ENCODE measurements around a stretch of chr2.

- PRO-cap, 3 experiments = peak in 2 of 3 experiments; most common plus-strand start chr2:15769887 (in 2)
- RAMPAGE, long total RNA, 2 experiments = no peak in any of the 2 experiments
- RRBS = 86% methylated on average over 3 of the region's 13 CpGs
Measured at GRCh38 chr2:15769705-15770193, 170.6 kb upstream of the MYCN start.

DNA sequence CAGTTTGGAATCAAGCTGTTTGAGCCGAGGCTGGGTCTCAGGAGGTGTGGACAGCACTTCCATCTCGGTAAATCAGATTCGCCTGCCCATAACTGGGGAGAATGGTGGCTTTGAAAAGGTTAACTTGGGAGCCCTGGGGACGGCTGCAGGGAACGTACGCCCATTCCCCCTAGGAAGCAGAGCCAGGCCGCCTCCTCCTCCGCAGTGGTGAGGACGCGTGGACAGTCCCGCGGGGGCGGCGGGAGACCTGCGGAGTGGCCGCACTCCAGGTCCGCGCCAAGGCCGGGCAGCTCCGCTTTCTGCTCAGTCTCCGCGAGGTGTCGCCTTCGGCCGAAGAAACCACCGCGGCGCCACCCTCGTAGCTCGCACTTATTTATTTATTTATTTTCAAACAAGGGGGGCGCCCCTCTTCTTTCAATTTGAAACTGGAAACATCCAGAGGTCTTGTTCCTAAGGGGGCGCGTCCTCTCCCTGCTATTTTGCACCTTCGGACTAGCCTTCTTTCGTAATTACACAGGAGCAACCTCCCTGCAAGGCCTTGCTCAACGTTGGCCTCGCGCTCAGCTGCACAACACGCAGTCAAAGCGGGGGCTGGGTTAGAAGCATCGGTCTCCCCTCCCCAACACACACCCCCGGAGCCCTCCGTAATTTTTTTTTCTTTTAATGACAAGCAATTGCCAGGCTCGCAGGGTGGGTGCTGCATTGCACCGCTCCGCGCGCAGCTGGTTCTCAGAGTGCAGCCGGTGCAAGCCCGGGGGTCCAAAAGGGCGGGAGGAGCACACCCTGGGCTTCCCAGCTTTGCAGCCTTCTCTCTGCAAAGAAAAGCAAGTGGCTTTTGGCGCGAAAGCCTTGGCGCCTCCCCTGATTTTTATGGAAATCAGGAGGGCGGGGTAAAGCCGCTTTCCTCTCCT, 555 bp upstream of the MYCN start:
- PRO-cap, 3 experiments = peak in 1 of 3 experiments; most common minus-strand start position 800 of the sequence (in 1)
- RAMPAGE, long total RNA, 2 experiments = no peak in any of the 2 experiments
- RRBS = under 1% methylated on average over 7 of the region's 56 CpGs

DNA sequence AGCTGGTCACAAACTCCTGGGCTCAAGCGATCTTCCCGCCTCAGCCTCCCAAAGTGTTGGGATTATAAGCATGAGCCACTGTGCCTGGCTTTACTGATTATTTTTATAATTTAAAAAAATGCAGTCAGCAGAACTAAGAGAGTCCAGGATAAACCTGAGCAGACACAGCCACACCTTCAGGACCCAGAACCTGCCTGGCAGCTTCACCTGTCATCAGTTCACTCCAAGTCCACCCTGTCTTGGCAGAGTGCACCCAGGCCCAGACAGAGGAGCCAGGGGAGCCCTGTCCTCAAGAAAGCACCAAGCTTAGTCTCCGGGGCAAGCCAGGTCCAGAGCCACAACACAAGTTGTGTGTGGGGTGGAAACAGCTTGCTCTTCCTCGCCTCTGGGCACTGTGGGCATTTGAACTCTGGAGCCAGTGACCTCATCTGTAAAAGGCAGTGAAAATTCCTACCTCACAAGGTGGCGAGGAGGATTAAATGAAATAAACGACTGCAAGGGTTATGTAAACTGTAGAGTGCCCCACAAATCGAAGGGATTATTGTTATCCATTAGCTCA, 24.6 kb downstream of the MYCN start:
- PRO-cap, 3 experiments = no peak in any of the 3 experiments
- RAMPAGE, long total RNA, 2 experiments = no peak in any of the 2 experiments
- RRBS = no CpG with 5 or more reads among the region's 7 CpGs

DNA sequence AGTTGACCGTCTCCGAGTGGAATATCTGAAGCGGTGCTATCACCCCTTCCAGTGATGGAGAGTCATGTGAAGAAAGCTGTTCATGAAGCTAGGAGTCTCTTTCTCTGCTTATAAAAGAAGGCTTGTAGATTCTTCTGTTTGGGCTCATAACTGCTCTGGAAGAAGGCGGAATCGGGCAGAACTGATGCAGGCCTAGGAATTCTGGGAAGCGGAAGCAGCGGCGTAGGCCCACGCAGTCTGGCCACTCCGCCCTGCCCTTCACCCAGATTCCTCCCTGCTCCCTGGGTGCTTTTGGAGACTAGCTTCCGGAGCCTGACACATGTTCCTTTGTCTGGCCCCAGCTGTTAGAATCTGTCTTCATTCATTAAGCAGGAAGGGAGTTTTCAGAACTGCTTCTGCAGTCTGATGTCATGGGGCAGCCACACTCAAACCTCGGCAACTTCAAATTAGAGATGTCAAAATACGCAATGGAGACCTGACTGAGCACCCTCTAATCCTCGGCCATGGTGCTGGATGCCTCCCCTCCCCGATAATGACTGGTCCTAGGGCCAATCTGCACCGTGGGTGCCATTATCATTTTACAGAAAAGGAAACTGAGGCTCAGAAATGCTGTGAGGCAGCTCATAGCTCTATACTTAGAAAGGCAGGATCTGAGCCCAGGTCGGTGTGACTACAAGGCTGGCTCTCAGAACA, 275.6 kb downstream of the MYCN start:
- PRO-cap, 3 experiments = peak in 1 of 3 experiments; most common plus-strand start position 198 of the sequence (in 1)
- RAMPAGE, long total RNA, 2 experiments = no peak in any of the 2 experiments
- RRBS = no CpG with 5 or more reads among the region's 17 CpGs

GRCh38 chr2:16227976-16228439, 287.7 kb downstream of the MYCN start:
- PRO-cap, 3 experiments = peak in 2 of 3 experiments; most common plus-strand start chr2:16228346 (in 2); most common minus-strand start chr2:16228286 (in 1)
- RAMPAGE, long total RNA, 2 experiments = start-site peak on the plus strand in 2 of 2 experiments, at chr2:16228304-16228361 at its widest, 6 reads per replicate
- RRBS = no CpG with 5 or more reads among the region's 15 CpGs

- PRO-cap, 3 experiments = no peak in any of the 3 experiments
- RAMPAGE, long total RNA, 2 experiments = no peak in any of the 2 experiments
- RRBS = no CpG with 5 or more reads among the region's 5 CpGs
Measured at GRCh38 chr2:16563945-16564510, 101.6 kb downstream of the CYRIA start.

DNA sequence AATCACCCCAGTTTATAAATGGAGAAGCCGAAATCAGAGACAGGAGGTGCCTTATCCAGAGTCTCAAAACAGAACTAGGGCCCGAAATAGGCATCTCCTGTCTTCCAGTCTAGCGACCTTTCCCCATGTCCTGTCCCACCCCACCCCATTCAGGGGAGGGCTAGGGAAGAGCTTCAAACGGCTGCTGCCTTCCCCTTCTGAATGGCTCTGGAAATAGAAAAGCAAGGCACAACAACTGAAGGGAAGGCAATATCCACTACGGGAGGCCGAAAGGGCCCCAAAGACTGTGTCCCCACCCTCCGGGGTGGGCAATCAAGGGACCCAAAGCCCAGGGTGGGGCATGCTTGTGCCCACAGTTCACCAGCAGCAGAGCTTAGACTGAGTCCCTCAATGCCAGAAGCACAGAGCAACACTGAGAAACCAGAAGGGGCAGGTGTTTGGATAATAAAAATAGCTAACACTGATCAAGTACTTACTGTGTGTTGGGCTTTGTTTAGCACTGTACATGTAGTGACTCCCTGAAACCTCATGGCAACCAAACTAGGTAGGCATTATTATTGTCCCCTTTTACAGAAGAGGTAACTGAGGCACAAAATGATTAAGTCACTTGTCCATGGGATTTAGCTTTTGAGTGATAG, 38.5 kb downstream of the CYRIA start:
- PRO-cap, 3 experiments = no peak in any of the 3 experiments
- RAMPAGE, long total RNA, 2 experiments = no peak in any of the 2 experiments
- RRBS = no CpG with 5 or more reads among the region's 7 CpGs

- PRO-cap, 3 experiments = no peak in any of the 3 experiments
- RAMPAGE, long total RNA, 2 experiments = no peak in any of the 2 experiments
- RRBS = no CpG with 5 or more reads among the region's 7 CpGs
Measured at GRCh38 chr2:16630174-16630945, 35.3 kb downstream of the CYRIA start.

DNA sequence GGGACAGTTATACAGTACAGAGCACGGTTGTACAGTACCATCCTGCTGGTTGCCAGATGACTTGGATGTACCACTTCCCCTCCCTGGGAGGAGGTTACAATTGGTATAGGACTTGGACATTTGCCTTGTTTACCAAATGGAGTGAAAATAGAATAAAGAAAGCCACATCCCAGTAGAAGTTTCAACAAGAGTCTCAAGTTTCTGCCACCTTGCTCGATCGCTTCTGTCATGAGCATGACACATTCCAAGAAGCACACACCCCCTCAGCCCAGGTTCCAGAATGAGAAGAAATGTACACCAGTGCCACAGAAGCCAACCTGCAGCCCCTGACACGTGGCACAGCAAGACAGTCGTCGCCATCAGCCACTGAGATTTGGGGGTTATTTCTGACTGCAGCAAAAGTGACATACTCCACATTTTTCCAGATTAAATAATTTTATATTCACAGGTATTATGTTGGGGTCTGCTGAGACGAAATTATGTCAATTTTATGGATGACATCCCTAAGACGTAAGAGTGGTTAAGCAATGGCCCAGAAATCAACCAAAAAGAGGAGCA, 15.8 kb downstream of the CYRIA start:
- PRO-cap, 3 experiments = no peak in any of the 3 experiments
- RAMPAGE, long total RNA, 2 experiments = no peak in any of the 2 experiments
- RRBS = no CpG with 5 or more reads among the region's 8 CpGs

- PRO-cap, 3 experiments = no peak in any of the 3 experiments
- RAMPAGE, long total RNA, 2 experiments = no peak in any of the 2 experiments
- RRBS = no CpG with 5 or more reads among the region's 4 CpGs
Measured at GRCh38 chr2:16661599-16661846, 4.1 kb downstream of the CYRIA start.

DNA sequence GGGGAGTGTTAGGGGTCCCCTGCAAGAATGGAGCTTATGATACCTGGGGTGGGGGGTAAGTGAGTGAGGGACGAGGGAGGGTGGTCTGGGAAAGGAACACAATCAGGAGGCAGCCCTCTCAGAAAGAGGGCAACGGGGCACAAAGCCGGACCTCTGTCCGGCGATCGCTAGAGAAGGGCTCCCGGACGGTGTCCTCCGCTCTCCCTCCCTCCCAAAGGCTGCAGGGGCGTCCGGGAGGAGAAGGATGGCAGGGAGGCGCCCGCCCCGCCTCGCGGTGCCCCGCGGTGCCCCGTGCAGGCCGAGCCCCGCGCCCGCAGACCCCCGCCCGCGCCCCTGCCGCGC, 246 bp downstream of the CYRIA start:
- PRO-cap, 3 experiments = no peak in any of the 3 experiments
- RAMPAGE, long total RNA, 2 experiments = no peak in any of the 2 experiments
- RRBS = 2% methylated on average over 5 of the region's 28 CpGs

DNA sequence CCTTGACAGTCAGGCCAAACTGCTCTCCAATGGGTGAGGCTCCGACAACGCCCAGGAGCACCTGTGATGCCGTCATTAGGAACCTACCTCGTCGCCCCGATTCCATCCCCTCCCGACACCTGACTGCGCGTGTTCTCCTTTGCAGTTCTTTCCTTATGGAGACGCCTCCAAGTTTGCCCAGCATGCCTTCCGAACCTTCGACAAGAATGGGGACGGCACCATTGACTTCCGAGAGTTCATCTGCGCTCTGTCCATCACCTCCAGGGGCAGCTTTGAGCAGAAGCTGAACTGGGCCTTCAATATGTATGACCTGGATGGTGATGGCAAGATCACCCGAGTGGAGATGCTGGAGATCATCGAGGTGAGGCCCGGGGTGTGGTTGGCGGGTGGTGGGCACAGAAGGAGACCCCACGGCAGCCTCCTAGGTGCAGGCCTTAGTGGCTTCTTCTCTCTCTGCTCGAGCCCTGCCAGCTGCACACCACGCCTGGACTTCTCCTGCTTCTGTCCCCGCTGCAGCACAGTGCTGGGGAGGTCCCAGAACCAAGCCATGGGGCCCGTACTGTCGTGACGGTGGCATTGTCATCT, 104.3 kb downstream of the SMC6 start:
- PRO-cap, 3 experiments = no peak in any of the 3 experiments
- RAMPAGE, long total RNA, 2 experiments = no peak in any of the 2 experiments
- RRBS = no CpG with 5 or more reads among the region's 26 CpGs

- PRO-cap, 3 experiments = no peak in any of the 3 experiments
- RAMPAGE, long total RNA, 2 experiments = no peak in any of the 2 experiments
- RRBS = no CpG with 5 or more reads among the region's 2 CpGs
Measured at GRCh38 chr2:17700029-17700616, 53.5 kb downstream of the SMC6 start.

DNA sequence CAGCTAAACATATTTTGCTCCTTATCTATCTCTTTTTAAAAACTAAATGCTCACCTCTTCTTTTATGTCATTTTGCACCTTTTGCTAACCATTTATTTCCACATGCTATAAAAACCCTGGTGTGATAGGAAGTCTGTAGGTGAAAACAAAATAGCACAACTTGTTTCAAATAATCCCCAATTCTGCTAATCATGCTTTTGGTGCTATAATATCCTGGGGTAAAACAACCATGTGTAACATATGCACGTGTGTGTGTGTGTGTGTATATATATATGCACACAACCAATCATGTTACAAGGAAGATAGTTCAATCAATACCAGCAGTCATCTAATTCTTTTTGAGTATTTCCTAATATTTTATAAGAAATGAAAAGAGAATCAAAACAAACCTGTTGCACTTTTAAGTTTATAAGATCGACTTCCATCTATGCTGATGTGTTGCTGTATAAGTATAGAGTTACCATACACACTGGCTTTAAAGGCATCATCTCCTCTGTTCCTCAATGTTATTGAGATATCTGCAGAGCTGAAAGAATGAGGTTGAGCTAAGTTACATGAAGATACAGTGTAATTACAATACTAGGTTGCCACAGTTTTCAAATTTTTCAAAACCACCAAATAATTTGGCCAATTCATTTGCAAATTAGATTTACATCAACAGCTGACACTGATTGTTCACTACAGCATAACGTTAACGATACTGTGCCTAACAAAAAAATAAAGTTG, 22.1 kb downstream of the SMC6 start:
- PRO-cap, 3 experiments = no peak in any of the 3 experiments
- RAMPAGE, long total RNA, 2 experiments = no peak in any of the 2 experiments
- RRBS = no CpG with 5 or more reads among the region's 4 CpGs

- PRO-cap, 3 experiments = peak in 2 of 3 experiments; most common plus-strand start chr2:17756922 (in 2); most common minus-strand start chr2:17756739 (in 1)
- RAMPAGE, long total RNA, 2 experiments = no peak in any of the 2 experiments
- RRBS = no CpG with 5 or more reads among the region's 5 CpGs
Measured at GRCh38 chr2:17756672-17757017, 2.7 kb downstream of the GEN1 start.

DNA sequence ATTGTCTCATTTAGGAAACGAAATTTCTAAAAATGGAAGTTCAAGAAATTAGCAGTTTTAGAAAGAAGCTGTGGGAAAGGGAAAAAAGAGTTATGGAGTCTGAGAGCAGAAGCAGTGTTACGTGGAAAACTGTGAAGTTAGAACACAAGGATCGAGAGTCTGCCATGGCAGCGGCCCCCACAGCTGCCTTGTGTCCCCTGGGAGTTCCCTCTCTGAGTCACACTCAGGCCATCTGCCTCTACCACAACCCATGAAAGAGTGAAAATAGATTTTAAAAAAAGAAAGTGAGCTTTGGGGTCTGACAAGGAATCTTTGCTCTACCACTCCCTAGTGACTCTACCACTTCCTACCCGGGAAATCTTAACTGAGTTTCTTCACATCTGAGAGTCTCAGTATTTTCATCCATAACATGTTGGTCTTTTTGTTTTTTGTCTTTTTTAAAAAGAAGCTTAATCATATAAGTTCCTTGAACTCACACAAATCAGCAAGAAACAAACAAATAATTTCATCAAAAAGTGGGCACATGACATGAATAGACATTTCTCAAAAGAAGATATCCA, 2.5 kb upstream of the MSGN1 start:
- PRO-cap, 3 experiments = no peak in any of the 3 experiments
- RAMPAGE, long total RNA, 2 experiments = no peak in any of the 2 experiments
- RRBS = no CpG with 5 or more reads among the region's 5 CpGs

DNA sequence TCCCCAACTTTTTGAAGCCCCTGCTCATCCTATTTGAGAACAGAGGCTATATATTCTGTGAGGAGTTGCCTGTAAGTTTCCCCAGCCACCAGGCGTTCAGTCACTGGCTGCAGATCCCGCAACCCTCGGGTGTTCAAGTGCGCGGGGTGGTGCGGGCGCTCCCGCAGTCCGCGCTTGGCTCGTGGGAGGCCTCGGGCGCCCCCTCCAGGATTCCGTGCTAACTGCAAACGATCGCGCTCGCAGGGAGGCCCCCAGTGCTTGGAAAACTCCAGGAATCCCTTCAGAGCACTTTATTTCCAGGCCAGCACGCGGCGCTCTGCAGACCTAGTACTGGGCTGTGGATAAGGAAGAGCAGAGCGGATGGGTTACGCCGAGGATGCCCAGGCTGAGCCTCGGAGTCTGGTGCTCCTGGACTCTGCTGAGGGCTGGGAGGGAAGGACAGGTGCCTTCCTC, 14.3 kb downstream of the MSGN1 start:
- PRO-cap, 3 experiments = peak in 3 of 3 experiments; most common plus-strand start position 354 of the sequence (in 2); most common minus-strand start position 139 of the sequence (in 1)
- RAMPAGE, long total RNA, 2 experiments = no peak in any of the 2 experiments
- RRBS = no CpG with 5 or more reads among the region's 25 CpGs

DNA sequence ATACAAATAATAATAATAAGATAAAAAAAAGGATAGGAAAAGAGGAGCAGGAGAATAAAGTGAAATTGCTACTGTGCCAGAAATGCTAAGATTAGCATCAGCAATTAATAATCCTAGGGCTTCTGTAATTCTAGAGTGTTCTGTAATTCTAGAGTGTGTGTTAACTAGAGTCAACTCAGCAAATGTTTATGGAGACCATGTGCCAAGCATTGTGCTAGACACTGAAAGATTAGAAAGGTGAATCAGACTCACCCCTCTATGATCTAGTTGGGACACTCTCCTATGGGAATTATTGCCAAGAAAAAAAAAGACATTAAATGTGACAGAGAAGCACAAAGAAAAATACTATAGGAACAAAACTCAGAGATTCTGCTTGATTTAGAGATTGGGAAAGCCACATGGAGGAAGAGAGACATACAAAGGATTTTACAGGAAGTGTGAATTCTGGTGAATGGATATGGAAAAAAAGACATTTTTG, 61.3 kb upstream of the NT5C1B start:
- PRO-cap, 3 experiments = no peak in any of the 3 experiments
- RAMPAGE, long total RNA, 2 experiments = start-site peak on the plus strand in 1 of 2 experiments, centred at position 220 of the sequence, 8 reads per replicate

GRCh38 chr2:18724245-18724935, 135.0 kb upstream of the NT5C1B start:
- PRO-cap, 3 experiments = no peak in any of the 3 experiments
- RAMPAGE, long total RNA, 2 experiments = no peak in any of the 2 experiments
- RRBS = no CpG with 5 or more reads among the region's 5 CpGs

GRCh38 chr2:19231763-19232235, 126.6 kb downstream of the OSR1 start:
- PRO-cap, 3 experiments = no peak in any of the 3 experiments
- RAMPAGE, long total RNA, 2 experiments = no peak in any of the 2 experiments
- RRBS = no CpG with 5 or more reads among the region's 6 CpGs